Bronchial epithelial cell (primary cell): ENCODE measurements around the gene LGALS9B.

GRCh38 chr17:19487933-19488470 lies 45.7 kb upstream of the SLC47A1 start:
- RRBS, 2 experiments = no CpG with 5 or more reads among the region's 10 CpGs

DNA sequence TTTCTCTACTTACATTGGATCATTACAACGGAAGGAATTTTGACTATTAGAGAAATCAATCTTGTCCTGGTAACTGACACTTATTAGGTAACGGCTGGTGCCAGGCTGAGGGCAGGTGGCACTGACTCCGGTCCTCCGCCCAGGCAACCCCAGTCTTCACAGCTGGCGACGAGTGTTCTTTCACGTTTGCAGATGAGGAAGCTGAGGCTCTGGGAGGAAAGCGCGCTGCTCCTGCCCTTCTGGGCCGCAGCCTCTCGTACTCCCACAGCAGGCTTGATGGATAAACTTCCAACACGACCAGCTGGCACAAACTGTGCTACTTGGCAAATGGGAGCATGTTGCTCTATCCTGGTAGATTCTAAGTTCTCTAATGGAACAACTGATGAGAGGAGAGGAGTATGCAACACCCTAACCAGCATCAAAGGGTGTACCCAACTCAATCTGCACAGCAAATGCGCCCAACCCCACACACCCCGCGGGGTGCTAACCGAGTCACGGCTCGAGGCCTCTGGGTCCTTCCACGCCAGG lies 588 bp upstream of the SLC47A1 start:
- RRBS, 2 experiments = no CpG with 5 or more reads among the region's 19 CpGs

DNA sequence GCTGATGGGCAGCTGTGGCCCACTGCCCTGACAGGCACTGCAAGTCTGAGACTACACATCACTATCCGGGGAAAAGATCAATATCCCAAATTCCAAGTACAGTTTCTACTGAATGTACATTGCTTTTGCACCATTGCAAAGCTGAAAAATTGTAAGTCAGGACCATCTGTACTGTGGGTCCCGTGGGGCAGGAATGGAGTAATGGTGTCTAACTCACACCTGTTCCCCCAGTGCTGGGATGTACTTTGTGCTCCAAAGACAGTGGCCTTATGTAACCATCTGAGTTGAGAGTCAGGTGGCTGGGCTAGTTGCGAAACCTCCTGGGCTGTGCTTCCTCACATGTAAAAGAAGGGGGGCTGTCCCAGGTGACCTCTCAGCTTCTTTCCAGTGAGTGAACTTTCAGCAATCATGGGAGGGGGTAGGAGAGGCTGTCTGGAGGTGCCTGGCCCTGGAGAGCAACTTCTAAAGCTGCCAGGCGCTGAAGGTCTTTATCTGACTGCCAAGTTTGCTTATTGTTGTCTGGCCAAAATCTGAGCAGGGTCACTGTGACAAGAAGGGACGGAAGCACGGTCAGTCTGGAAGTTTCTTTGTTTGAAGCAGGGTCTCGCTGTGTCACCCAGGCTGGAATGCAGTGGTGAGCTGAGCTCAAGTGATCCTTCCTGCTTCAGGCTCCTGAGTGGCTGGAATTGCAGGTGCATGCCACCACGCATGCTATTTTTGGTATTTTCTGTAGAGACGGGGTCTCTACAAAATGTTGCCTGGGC lies 4.9 kb downstream of the SLC47A1 start:
- RRBS, 2 experiments = no CpG with 5 or more reads among the region's 9 CpGs

GRCh38 chr17:19583729-19584534 lies 50.3 kb downstream of the SLC47A1 start:
- RRBS, 2 experiments = no CpG with 5 or more reads among the region's 9 CpGs

- RRBS, 2 experiments = no CpG with 5 or more reads among the region's 11 CpGs
Observed at GRCh38 chr17:19645559-19646321, 2.8 kb upstream of the ALDH3A2 start.

- RRBS, 2 experiments = no CpG with 5 or more reads among the region's 6 CpGs
Observed at GRCh38 chr17:19905036-19905467, 37.3 kb upstream of the ULK2 start.

GRCh38 chr17:20467061-20467594 lies at the start of gene LGALS9B:
Gene LGALS9B (minus strand): TSS chr17:20467539.
- RRBS, 2 experiments = no CpG with 5 or more reads among the region's 10 CpGs

GRCh38 chr17:20531979-20532519 lies 47.5 kb upstream of the CDRT15L2 start:
- RRBS, 2 experiments = no CpG with 5 or more reads among the region's 33 CpGs

- RRBS, 2 experiments = no CpG with 5 or more reads among the region's 10 CpGs
Observed at GRCh38 chr17:20851714-20852014, 191.1 kb downstream of the USP22 start.

DNA sequence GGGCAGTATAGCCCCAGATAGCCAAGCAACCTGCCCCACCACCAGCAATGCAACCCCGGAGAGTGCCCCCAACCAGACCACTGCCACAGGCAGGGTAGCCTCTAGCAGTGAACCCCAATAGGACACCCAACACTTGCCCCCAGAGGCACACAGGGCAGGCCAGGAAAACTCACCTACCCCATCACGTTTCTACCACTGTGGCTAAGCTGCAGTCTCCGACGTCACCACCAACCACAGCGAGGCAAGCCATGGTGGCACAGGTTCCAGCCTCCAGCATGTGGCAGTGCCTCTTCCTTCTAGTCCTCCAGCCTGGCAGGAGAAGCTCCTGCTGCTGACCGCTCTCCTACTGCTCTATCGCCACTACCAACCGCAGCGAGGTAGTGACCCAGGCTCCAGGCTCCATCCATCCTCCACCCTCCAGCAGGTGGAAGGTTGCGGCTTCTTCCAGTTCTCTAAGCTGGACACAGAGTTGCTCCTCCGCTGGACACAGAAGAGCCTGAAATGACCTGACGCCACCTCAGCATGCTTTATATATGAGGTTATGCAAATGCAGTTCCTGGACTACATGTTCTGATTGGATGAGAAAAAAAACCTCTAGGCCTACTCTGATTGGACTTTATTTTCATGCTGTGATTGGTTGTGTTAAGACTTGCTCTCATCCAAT lies 175.0 kb downstream of the USP22 start:
- RRBS, 2 experiments = no CpG with 5 or more reads among the region's 12 CpGs

GRCh38 chr17:20938146-20938717 lies 104.6 kb downstream of the USP22 start:
- RRBS, 2 experiments = no CpG with 5 or more reads among the region's 21 CpGs

DNA sequence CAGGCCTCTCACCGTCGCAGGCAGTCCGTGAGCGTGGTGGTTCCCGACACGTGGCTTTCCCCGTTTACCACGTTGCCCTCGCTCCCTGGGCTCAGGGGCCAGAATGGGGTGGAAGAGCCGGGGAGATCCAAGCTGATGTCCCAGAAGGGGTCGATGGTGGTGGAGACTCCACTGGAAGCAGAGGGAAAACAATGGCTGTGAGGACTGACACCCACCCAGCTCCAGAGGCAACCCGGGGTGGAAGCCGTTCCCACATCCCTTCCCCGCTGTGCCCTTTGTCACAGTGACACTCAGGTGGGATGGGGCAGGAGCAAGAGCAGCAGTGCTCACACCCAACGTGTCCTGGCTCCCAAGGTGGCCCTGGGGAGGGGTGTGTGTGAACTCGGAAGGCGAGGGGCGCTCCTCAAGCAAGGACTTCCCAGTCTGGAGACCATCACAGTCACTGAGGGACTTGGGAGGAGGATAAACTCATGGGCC lies 31.6 kb downstream of the USP22 start:
- RRBS, 2 experiments = 79% methylated on average over 3 of the region's 18 CpGs; no CpG with 5 or more reads in 1 of the 2 experiments

- RRBS, 2 experiments = no CpG with 5 or more reads among the region's 15 CpGs
Observed at GRCh38 chr17:21119695-21120242, 7.0 kb upstream of the DHRS7B start.

GRCh38 chr17:21197817-21198256 lies 16.1 kb downstream of the TMEM11 start:
- RRBS, 2 experiments = no CpG with 5 or more reads among the region's 9 CpGs

- RRBS, 2 experiments = no CpG with 5 or more reads among the region's 10 CpGs
Observed at GRCh38 chr17:21296593-21297102, 12.1 kb downstream of the MAP2K3 start.

- RRBS, 2 experiments = no CpG with 5 or more reads among the region's 12 CpGs
Observed at GRCh38 chr17:21370291-21371010, 5.7 kb upstream of the KCNJ12 start.

GRCh38 chr17:21377729-21377966 lies 1.5 kb downstream of the KCNJ12 start:
- RRBS, 2 experiments = no CpG with 5 or more reads among the region's 8 CpGs

GRCh38 chr17:21377972-21378435 lies 1.8 kb downstream of the KCNJ12 start:
- RRBS, 2 experiments = 5 to 6% methylated on average over 4 of the region's 34 CpGs

DNA sequence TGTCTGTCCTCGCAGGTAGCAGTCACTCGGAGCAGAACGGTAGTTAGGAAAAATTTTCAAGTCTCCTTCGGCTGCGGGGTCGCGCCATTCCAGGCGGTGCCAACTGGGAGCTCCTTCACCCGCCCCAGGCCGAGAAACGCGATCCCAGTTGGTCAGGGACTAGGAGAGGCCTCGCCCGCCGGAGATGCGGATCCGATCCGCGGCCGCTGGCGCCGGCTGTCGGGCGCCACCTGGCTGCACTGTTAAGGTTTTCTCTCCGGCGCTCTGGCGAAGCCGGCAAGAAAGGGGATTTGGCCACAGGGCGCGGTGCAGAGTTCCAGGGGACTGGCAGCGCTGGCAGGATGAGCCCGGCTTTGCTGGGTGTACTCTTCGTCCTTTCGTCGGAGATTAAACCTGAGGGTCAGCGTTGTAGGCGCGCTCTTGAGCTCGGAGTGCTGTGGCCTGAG lies 135.4 kb downstream of the KCNJ12 start:
- RRBS, 2 experiments = no CpG with 5 or more reads among the region's 39 CpGs